Measurements from ENCODE around the gene NUS1.

DNA sequence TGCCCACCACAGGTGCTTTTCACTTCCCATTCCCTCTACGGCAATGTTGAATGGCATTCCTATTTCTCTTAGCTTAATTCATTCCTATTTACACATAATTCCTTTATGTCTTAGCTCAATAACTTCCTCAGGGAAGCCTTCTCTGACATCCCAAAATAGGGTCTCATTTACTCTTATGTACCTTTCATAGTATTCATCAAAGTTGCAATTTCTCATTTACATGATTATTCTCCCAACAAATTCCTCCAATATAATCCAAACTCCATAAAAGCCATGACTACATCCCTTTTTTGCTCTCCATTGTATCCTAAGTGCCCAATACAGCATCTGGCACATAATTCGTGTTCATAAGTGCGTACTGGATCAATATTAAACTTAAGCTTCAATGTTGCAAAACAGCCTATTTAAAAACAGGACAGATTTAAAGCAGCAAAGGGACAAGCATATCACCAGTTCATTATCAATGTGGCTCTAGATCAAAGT lies 8.0 kb downstream of the GOPC start:
- PRO-cap, result no peak

DNA sequence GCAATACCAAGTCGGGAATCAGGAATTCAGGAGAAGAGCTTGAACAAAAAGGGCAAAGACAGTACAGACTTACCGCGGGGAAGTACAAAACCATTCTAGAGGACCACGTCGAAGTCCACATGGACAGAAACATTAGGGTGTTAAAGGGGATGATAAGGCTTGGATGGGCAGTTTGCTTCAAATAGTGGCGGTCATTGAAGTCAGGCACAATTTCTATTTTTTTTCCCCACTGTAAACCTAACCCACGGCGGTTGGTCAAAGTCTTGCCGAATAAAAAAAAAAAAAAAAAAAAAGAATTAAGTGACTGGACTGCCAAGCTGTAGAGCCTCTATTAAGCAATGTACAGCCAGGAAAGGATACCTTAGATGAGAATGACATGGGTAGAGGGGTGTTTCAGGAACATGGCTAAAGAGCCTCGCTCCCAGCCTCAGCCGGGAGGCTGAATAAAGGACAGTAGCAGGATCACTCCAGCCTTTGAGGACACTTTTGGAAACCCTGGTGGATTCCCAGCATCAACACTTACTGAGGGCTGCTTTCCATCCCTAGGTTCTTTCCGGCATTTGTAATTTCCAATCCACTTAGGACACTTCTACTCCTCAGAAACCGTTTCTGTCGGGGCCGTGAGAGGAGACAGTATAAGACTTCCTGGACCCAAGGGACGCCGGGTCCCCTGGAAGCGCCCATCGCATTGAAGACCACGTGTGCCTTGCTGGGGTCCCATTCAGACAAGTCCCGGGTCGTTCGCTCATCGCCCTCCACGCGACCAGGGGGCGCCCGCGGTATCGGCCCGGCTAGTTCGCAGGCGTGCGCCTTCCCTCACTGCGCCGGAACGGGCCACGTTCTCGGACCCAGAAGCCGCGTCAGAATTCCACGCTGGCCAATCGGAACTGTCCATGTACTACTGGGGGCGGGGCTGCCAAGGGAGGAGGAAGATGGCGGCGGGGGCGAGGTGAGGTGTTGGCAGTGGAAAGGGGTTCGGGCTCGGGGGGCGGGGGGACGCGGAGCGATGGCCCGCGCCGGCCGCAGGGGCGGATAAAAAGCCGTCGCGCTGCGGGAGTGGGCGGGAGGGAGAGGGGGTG lies at the start of gene NUS1:
NUS1 (plus strand) TSS at position 896 of the 1,079 bp plus-strand sequence.
- PRO-cap, result bidirectional peak, plus-strand start at position 901 of the sequence, minus-strand start at position 838 of the sequence

GRCh38 chr6:117829589-117830214 lies 77.4 kb upstream of the SLC35F1 start:
- PRO-cap, result no peak

GRCh38 chr6:117907380-117908375 lies 614 bp downstream of the SLC35F1 start:
- PRO-cap, result no peak

- PRO-cap, result no peak
Measured at GRCh38 chr6:117908376-117908869, 1.4 kb downstream of the SLC35F1 start.

DNA sequence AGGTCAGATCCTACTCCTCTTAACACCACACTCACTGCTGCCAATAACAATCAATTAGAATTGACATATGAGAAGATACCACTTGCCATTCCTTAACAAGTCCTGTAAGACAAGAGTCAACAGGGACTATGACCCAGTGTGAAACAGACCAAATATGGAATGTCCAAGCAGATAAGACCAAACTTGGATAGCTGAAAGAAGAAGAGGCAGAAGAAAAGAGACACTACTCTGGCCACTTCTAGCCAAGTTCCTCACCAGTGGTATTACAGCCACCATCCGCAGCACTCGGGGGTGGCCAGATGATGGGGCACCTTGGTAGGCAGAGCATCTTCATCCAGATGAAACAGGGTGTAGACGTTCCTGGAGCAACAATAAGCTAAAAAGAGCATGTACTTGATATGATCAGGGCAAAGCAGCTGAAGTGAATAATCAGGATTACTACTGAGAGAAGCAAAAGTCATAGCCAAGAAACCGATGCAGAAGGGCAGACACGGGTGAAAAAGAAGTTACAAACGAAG lies 262.0 kb upstream of the PLN start:
- PRO-cap, result no peak

DNA sequence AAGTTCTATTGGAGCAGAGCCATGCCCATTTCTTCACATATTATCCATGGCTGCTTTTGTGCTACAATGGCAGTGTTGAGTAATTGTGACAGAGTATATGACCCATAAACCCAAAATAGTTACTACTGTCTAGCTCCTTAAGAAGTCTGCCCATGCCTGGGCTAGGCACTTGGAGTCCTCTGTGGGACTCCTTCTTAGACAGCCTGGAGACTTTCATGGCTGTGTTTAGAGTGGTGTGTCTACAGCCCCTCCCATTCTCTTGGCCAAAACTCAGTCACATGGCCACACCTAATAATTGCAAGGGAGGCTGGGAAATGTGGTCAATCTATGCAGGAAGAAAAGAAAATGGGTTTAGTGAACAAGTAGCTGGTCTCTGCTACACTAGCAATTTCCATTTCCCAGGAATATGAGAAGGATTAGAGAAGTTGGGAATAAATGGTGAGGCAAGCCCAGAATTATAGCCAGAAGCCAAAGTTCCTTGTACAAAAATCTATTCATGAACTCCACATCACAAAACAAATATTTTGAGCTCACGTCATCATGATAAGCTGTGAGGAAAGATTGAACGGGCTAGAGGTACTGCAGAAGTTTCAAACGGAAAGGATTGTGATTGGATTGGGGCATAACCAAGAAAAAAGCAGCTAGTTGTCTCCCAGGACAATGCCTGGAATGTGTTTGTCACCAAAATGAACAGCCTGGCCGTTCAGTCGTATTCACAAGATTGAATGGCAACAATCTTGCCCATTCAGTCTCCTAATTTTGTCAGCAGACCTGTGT lies 251.8 kb upstream of the PLN start:
- PRO-cap, result no peak

- PRO-cap, result no peak
Measured at GRCh38 chr6:118408015-118408436, 140.1 kb upstream of the PLN start.

GRCh38 chr6:118481716-118482122 lies 66.4 kb upstream of the PLN start:
- PRO-cap, result no peak

GRCh38 chr6:119071307-119072040 lies 7.0 kb downstream of the FAM184A start:
- PRO-cap, result no peak

DNA sequence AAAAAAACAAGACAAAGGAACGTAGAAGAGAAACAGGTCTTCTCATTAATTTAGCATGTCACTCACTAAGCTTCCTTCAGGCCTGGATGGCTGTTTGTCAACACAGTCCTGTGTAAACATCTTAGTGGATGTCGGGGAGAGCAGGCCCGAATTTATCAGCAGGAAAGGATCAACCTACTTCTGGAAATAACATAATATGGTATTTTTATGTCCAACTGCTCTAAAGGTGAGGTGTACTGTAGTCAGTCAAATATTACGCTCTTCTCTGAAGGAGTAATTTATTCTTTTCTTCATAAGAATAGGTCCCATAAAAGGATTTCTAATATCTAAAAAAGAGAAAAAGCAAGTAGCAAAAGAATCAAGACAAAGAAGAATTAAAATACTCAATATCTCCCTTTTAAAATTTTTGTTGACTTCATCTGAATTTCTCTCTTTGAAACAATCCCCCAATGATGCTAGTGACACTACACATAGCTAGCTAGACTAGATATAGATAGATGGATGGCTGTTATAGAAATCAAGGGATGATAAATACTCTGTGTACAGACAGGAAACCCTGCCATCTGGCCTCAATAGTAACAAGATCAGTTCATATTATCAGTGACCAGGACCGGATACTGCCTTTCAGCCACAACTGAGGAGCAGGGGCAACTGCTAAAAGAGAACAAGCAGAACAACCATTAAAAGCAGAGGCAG lies 118.0 kb upstream of the FAM184A start:
- PRO-cap, result no peak

- PRO-cap, result no peak
Measured at GRCh38 chr6:119201032-119201930, 122.8 kb upstream of the FAM184A start.

DNA sequence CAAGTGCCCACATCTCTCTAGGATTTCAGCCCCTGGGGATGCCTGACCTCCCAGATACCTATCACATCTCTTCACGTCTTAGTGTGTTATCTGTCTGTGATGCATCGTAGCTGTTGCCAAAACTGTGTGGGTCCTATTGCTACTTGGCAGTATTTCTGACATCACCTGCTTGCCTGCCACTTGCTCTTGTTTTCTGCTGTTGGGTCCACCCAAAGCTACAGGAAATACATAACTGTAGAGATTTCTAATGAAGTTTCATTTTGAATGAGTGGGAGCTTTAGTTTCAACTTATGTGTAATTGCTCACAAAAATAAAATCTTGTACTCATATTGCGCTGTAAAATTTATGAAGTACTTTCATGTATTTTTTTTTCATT lies 113.5 kb upstream of the MAN1A1 start:
- PRO-cap, result no peak

DNA sequence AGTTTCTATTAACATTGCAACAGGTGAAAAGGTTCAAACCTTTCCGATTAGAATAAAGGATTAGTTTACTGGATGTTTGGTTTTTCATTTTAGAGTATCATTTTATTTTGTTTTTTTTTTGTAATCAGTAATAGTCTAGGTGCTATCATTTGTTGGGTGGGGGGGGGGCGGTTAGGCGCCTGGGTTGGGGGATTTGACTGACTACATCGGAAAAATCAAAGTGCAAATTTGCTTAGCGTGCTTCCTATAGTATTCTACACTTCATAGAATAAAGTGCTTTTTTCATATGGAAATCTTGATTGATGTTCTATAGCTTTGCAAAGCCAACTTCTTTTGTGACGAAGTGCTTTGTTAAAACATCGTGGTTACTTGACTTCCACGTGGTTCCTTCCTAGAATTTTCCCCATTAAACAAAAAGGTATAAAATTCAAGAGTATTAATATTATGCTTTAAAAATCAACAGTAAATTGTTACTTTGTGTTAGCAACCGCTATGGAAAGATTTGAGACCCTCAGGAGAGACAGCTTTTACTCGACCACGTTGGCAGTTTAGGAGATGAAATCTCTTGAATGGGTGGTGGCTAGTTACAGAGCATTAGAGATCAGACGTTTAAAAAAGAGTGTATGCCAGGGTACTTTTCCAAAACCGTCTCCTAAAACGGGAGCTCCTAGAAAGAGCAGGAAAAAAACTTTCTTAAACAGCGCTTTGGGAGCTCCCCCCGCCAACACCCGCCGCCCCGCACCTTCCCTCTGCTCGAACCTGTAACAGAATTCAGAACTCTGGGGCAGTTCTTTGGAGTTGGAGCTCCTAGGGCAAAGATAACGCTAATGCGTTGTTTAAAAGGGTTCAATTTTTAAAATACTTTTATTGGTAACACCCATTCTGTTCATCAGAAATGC lies 830 bp downstream of the GJA1 start:
- PRO-cap, result no peak

GRCh38 chr6:121437685-121438869 lies 2.6 kb downstream of the GJA1 start:
- PRO-cap, result unidirectional peak, plus-strand start at chr6:121438648

DNA sequence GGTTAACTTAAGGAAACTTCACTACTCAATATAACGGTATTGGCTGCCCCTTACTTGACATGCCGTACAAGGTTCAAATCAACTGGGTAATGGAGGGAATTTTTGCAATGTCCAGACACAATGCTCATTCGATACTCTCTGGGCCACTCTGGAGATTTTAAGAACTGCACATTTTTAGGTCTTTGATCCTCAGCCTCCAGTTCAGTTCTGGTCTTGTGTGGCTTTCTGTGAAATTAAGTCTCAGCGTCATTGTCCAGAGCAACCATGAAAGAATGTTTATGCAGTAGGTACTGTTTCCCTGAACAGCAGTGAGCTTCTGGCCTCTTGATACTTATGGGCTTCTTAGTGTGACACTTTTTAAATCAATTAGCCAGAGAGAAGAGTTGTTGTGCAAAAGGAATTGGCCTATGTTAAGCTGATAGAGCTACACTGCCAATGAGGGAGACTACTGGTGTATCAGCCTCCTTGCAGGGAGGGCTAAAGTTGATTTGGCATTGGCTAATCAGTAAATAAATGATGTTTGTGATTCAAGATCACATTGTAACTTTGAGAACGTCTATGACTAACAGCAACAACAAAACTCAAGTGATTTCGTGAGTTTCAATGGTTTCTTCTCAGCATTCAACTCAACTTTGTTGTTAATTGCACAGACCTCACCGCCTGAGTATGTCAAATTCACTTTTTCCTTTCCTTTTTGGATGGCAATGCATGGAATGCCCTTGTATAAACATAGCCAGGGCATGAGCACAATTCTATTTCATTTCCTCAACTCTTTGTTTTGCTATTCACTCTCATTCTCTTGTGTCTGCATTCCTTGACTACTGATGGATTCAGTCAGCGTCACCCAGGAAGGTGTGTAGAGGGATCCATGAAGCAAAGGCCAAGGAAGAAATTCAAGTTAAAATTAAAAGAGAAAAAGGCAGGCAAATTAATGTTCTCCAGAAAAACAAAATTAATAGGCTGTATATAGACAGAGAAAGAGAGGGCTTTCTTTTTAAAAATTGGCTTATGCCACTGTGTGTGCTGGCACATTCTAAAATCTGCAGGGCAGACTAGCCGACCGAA lies 85.2 kb downstream of the GJA1 start:
- PRO-cap, result no peak

DNA sequence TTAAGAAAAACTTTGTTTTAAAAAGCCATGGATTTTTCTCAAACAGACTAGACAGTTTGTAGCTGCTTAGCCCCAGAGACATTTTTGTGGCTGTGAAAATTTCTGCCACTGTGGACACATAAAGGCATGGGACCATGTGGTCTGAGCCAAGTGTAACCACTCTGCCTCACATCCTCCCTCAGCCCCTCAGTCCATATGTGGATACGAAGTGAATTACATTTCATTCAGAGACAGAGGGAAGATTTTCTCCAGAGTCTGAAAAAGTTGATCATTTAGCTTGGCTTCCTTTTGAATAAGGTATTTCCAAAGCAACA lies 87.4 kb downstream of the GJA1 start:
- PRO-cap, result no peak

GRCh38 chr6:121615713-121616027 lies 180.2 kb downstream of the GJA1 start:
- PRO-cap, result no peak

GRCh38 chr6:122028655-122028861 lies 370.9 kb upstream of the HSF2 start:
- PRO-cap, result no peak

DNA sequence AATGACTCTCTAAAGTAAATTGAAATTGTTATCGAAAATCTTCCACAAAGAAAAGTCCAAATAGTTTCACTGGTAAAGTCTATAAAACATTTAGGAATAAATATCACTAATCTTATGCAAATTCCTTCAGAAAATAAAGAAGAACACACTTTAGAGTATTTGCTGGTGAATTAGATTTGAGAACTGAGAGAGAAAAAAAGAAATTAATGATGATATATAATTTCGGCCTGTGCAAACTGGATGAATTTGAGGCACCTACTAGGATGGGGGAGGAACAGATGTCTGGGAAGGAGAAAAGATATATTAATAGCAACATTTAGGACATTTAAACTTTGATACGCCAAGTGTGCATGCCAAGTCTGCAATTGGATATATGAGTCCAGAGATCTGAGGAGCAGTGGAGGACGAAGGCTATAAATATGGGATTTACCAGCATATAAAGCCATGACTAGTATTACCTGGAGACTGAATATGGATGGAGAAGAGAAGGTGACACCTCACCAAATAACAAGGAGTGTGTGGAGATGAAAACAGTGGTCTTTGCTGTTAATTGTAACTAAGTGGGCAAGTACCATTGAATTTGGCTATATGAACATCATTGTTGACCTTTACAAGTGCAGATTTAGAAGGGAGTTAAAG lies 272.6 kb upstream of the HSF2 start:
- PRO-cap, result no peak

All from duodenum (tissue), 1 donor.